ENCODE results near the genes TAAR8 and TAAR6.

- RAMPAGE, long total RNA = no peak
- RRBS, 2 experiments = no CpG with 5 or more reads among the region's 2 CpGs
CAGE:
- cytosol, long polyA minus RNA = no peak
- cytosol, long polyA plus RNA = no peak
- long polyA plus RNA = no peak
- nucleolus, long total RNA = no peak
- nucleus, long polyA plus RNA = no peak
- nucleus, long total RNA = no peak
These were observed 3.1 kb downstream of the CCN2 start for GRCh38 chr6:131948084-131948494.

DNA sequence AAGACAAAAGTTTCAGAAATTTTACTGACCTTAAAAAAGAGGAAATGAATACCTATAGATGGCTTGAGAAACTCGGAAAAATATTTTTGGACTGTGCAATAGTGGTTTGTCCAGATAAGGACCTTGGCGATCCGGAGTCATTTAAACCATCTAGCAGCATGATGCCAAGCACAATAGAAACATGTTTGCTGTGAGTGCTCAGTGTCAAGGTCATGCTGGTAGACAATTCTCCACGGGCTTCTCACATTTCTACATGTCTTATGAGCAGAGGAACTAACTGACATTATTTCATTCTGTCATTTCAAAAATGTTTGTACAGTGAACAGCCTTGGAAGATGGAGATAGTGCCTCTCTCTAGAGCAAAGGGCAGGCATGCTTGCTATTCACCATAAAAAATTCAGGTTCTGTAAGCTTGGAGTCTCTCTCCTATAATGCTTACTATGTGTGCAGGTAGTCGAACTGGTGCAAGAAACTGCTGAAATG, 25.4 kb upstream of the CCN2 start:
- RAMPAGE, long total RNA = no peak
- RRBS, 2 experiments = no CpG with 5 or more reads among the region's 5 CpGs
CAGE:
- cytosol, long polyA minus RNA = no peak
- cytosol, long polyA plus RNA = no peak
- long polyA plus RNA = no peak
- nucleolus, long total RNA = no peak
- nucleus, long polyA plus RNA = no peak
- nucleus, long total RNA = no peak

DNA sequence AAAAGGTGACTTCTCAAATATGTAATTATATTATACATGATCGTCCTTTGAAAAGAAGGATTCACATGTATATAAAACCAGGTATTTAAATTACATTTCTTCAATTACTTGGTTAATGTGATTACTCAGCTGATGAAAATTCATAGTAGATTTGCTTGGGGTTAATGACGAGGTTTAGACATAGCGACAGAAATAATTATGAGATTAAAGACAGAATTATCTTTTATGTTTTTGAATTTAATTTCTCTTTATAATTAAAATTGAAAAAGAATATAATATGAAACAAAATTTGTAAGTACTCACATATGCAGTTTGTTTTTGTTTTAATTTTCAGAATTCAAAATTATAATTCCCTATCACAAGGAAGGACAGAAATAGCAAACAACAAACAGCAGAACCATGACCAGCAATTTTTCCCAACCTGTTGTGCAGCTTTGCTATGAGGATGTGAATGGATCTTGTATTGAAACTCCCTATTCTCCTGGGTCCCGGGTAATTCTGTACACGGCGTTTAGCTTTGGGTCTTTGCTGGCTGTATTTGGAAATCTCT, at the start of gene TAAR8:
TAAR8 (plus strand) TSS at position 379 of the 550 bp plus-strand sequence.
- RAMPAGE, long total RNA = no peak
- RRBS, 2 experiments = no CpG with 5 or more reads among the region's 6 CpGs
CAGE:
- cytosol, long polyA minus RNA = no peak
- cytosol, long polyA plus RNA = no peak
- long polyA plus RNA = no peak
- nucleolus, long total RNA = no peak
- nucleus, long polyA plus RNA = no peak
- nucleus, long total RNA = no peak

DNA sequence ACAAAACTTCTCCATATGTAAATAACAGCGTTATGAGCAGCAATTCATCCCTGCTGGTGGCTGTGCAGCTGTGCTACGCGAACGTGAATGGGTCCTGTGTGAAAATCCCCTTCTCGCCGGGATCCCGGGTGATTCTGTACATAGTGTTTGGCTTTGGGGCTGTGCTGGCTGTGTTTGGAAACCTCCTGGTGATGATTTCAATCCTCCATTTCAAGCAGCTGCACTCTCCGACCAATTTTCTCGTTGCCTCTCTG, at the start of gene TAAR6:
TAAR6 (plus strand) TSS at position 33 of the 254 bp plus-strand sequence.
- RAMPAGE, long total RNA = no peak
- RRBS, 2 experiments = no CpG with 5 or more reads among the region's 9 CpGs
CAGE:
- cytosol, long polyA minus RNA = no peak
- cytosol, long polyA plus RNA = no peak
- long polyA plus RNA = no peak
- nucleolus, long total RNA = no peak
- nucleus, long polyA plus RNA = no peak
- nucleus, long total RNA = no peak

DNA sequence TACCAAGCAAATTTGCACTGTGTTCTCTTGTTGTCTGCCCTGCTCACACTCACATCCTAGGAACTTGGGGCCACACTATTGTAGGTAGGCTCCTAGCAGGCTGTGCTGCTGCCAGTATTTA, 8.8 kb upstream of the TAAR5 start:
- RAMPAGE, long total RNA = no peak
CAGE:
- cytosol, long polyA minus RNA = no peak
- cytosol, long polyA plus RNA = no peak
- long polyA plus RNA = no peak
- nucleolus, long total RNA = no peak
- nucleus, long polyA plus RNA = no peak
- nucleus, long total RNA = no peak

- RAMPAGE, long total RNA = no peak
- RRBS, 2 experiments = no CpG with 5 or more reads among the region's 1 CpG
CAGE:
- cytosol, long polyA minus RNA = no peak
- cytosol, long polyA plus RNA = no peak
- long polyA plus RNA = no peak
- nucleolus, long total RNA = no peak
- nucleus, long polyA plus RNA = no peak
- nucleus, long total RNA = no peak
These were observed 606 bp upstream of the TAAR2 start for GRCh38 chr6:132624715-132625047.

GRCh38 chr6:132687162-132687680, 26.6 kb downstream of the VNN1 start:
- RAMPAGE, long total RNA = no peak
- RRBS, 2 experiments = no CpG with 5 or more reads among the region's 6 CpGs
CAGE:
- cytosol, long polyA minus RNA = no peak
- cytosol, long polyA plus RNA = no peak
- long polyA plus RNA = no peak
- nucleolus, long total RNA = no peak
- nucleus, long polyA plus RNA = no peak
- nucleus, long total RNA = no peak

- RAMPAGE, long total RNA = no peak
- RRBS, 2 experiments = no CpG with 5 or more reads among the region's 1 CpG
CAGE:
- cytosol, long polyA minus RNA = no peak
- cytosol, long polyA plus RNA = no peak
- long polyA plus RNA = no peak
- nucleolus, long total RNA = no peak
- nucleus, long polyA plus RNA = no peak
- nucleus, long total RNA = no peak
These were observed 265.9 kb upstream of the TCF21 start for GRCh38 chr6:133623080-133623432.

DNA sequence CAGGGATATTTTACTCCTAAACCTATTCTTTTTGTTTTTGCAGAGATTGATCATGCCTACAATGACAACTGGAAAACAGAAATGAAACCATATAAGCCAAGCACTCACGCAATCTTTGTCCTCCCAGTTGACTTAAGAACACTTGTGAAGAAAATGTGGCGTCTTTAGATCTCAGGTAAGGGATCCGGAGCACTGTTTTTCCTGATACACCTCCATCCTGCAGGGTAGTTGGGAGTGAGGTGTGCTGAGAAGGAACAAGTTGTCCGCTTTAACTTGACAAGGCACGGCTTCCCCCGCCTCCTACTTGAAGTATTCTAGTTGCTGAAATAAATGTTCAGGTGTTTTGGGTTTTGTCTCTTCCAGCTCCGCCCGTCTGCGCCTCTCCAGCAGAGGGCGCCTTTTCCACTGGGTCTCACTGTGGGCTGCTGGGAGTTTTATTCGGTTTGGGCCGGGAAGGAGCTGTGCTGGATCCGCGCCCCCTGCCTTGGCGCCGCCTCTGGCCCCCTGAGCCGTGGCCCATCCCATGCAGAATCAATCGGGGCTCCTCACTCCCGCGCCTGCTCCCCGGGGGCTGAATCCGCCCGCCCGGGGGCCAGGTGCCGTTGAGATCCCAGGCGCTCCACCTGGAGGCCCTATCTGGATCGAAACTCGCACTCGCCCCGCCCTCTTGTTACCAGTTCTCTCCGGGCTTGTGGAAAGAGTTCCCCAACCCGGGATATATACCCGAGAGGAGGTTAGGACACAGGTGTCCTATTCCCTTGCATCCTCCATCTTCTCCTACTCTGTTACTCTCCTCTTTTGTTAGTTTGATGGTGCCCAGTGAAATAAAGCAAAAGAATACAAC, 51.1 kb upstream of the TCF21 start:
- RAMPAGE, long total RNA = no peak
- RRBS, 2 experiments = 1 to 6% methylated on average over 3 to 13 of the region's 33 CpGs
CAGE:
- cytosol, long polyA minus RNA = no peak
- cytosol, long polyA plus RNA = no peak
- long polyA plus RNA = no peak
- nucleolus, long total RNA = no peak
- nucleus, long polyA plus RNA = no peak
- nucleus, long total RNA = no peak

DNA sequence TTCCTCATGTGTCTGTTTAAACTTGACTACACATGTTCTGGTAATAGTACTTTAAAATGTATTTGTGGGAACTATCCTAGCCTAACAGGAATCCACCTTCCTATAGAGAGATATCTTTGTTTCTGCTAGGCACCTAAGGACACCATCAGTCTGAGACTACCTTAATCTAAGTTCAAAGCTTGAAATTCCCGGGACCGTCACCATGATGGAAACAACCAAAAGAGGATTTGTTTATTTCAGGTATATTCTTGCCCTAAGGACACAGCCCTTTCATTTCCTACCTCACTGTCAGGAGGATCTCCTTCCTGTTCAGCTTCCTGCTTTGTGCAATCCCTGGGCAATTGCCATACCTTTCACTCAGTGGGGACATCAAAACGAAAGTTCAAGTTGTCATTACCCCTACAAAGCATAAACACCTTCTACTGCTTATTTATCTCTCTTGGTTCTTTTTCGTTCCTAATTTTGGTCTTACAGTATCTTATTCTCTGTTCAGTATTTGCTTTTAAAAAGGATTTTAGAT, 13.3 kb upstream of the TBPL1 start:
- RAMPAGE, long total RNA = no peak
- RRBS, 2 experiments = no CpG with 5 or more reads among the region's 4 CpGs
CAGE:
- cytosol, long polyA minus RNA = no peak
- cytosol, long polyA plus RNA = no peak
- long polyA plus RNA = no peak
- nucleolus, long total RNA = no peak
- nucleus, long polyA plus RNA = no peak
- nucleus, long total RNA = no peak

GRCh38 chr6:134049105-134049624, 3.3 kb downstream of the SLC2A12 start:
- RAMPAGE, long total RNA = no peak
- RRBS, 2 experiments = no CpG with 5 or more reads among the region's 7 CpGs
CAGE:
- cytosol, long polyA minus RNA = no peak
- cytosol, long polyA plus RNA = no peak
- long polyA plus RNA = no peak
- nucleolus, long total RNA = no peak
- nucleus, long polyA plus RNA = no peak
- nucleus, long total RNA = no peak

DNA sequence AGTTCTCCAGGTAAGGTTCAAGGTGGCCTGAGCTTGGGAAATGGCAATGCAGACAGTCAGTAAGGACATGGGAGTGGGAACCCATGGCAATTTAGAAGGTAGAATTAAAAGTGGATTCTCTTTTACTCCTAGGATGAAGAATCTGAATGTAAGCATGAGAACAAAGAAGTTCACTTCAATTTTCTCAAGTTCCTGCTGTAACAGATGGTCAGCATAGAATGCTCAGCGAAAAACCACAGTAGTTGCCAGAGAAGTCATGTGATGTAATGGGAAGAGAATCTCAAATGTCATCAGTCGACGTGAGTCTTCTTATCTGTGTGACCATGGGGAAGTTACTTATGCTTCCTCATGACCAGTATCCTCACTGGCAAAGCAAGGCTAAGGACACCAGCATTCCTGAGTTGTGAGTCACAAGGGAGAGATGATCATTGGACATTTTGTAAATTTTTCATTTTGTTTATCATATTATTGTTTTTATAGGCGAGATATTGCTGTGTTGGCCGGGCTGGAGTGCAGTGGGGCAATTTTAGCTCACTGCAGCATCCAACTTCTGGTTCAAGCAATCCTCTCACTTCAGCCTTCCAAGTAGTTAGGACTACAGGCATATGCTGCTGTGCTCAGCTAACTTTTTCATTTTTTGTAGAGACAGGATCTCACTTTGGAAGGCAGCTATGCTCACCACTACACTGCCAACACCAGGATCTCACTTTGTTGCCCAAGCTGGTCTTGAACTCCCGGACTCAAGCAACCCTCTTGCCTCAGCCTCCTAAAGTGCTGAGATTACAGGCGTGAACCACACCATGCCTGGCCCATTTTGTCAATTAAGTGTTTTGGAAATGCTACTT, 21.9 kb downstream of the SGK1 start:
- RAMPAGE, long total RNA = no peak
- RRBS, 2 experiments = no CpG with 5 or more reads among the region's 7 CpGs
CAGE:
- cytosol, long polyA minus RNA = no peak
- cytosol, long polyA plus RNA = no peak
- long polyA plus RNA = no peak
- nucleolus, long total RNA = no peak
- nucleus, long polyA plus RNA = no peak
- nucleus, long total RNA = no peak

- RAMPAGE, long total RNA = no peak
- RRBS, 2 experiments = no CpG with 5 or more reads among the region's 3 CpGs
CAGE:
- cytosol, long polyA minus RNA = no peak
- cytosol, long polyA plus RNA = no peak
- long polyA plus RNA = no peak
- nucleolus, long total RNA = no peak
- nucleus, long polyA plus RNA = no peak
- nucleus, long total RNA = no peak
These were observed 5.6 kb downstream of the SGK1 start for GRCh38 chr6:134312217-134312799.

- RAMPAGE, long total RNA = no peak
- RRBS, 2 experiments = no CpG with 5 or more reads among the region's 8 CpGs
CAGE:
- cytosol, long polyA minus RNA = no peak
- cytosol, long polyA plus RNA = no peak
- long polyA plus RNA = no peak
- nucleolus, long total RNA = no peak
- nucleus, long polyA plus RNA = no peak
- nucleus, long total RNA = no peak
These were observed 104.8 kb upstream of the SGK1 start for GRCh38 chr6:134422536-134423364.

GRCh38 chr6:134458813-134459270, 140.9 kb upstream of the SGK1 start:
- RAMPAGE, long total RNA = no peak
- RRBS, 2 experiments = no CpG with 5 or more reads among the region's 4 CpGs
CAGE:
- cytosol, long polyA minus RNA = no peak
- cytosol, long polyA plus RNA = no peak
- long polyA plus RNA = no peak
- nucleolus, long total RNA = no peak
- nucleus, long polyA plus RNA = no peak
- nucleus, long total RNA = no peak

DNA sequence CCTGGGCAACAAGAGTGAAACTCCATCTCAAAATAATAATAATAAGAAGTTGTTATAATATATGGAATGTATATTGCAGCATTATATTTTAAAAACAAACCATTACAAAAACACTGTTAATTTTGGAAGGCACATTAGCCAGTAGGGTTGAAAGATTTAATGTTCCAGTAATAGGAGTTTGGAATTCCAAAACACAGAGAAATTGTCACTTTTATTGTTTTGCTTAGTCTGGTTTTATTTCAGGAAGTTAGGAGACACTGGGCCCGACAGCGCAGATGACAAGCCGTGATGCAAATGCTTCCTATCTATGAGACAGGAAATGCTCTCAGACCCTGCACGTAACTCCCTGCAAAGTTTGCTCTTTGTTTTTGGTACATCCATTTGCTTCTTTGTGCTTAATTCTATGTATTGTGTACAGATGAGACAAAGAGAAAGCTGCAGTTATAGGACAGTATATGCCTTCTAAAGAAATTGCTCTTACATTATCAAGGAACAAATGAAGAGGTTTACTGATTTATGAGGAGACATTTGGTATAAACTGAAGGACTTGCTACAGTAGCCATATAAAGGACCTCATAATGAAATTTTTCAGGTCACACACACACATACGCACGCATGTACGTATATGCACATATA, 201.6 kb upstream of the SGK1 start:
- RAMPAGE, long total RNA = no peak
- RRBS, 2 experiments = no CpG with 5 or more reads among the region's 7 CpGs
CAGE:
- cytosol, long polyA minus RNA = no peak
- cytosol, long polyA plus RNA = no peak
- long polyA plus RNA = no peak
- nucleolus, long total RNA = no peak
- nucleus, long polyA plus RNA = no peak
- nucleus, long total RNA = no peak

- RAMPAGE, long total RNA = no peak
- RRBS, 2 experiments = no CpG with 5 or more reads among the region's 6 CpGs
CAGE:
- cytosol, long polyA minus RNA = no peak
- cytosol, long polyA plus RNA = no peak
- long polyA plus RNA = no peak
- nucleolus, long total RNA = no peak
- nucleus, long polyA plus RNA = no peak
- nucleus, long total RNA = no peak
These were observed 205.4 kb upstream of the SGK1 start for GRCh38 chr6:134523190-134523930.

- RAMPAGE, long total RNA = no peak
- RRBS, 2 experiments = no CpG with 5 or more reads among the region's 1 CpG
CAGE:
- cytosol, long polyA minus RNA = no peak
- cytosol, long polyA plus RNA = no peak
- long polyA plus RNA = no peak
- nucleolus, long total RNA = no peak
- nucleus, long polyA plus RNA = no peak
- nucleus, long total RNA = no peak
These were observed 206.1 kb upstream of the SGK1 start for GRCh38 chr6:134523931-134524417.

GRCh38 chr6:134621698-134622076, 303.8 kb upstream of the SGK1 start:
- RAMPAGE, long total RNA = no peak
- RRBS, 2 experiments = no CpG with 5 or more reads among the region's 2 CpGs
CAGE:
- cytosol, long polyA minus RNA = no peak
- cytosol, long polyA plus RNA = no peak
- long polyA plus RNA = no peak
- nucleolus, long total RNA = no peak
- nucleus, long polyA plus RNA = no peak
- nucleus, long total RNA = no peak

DNA sequence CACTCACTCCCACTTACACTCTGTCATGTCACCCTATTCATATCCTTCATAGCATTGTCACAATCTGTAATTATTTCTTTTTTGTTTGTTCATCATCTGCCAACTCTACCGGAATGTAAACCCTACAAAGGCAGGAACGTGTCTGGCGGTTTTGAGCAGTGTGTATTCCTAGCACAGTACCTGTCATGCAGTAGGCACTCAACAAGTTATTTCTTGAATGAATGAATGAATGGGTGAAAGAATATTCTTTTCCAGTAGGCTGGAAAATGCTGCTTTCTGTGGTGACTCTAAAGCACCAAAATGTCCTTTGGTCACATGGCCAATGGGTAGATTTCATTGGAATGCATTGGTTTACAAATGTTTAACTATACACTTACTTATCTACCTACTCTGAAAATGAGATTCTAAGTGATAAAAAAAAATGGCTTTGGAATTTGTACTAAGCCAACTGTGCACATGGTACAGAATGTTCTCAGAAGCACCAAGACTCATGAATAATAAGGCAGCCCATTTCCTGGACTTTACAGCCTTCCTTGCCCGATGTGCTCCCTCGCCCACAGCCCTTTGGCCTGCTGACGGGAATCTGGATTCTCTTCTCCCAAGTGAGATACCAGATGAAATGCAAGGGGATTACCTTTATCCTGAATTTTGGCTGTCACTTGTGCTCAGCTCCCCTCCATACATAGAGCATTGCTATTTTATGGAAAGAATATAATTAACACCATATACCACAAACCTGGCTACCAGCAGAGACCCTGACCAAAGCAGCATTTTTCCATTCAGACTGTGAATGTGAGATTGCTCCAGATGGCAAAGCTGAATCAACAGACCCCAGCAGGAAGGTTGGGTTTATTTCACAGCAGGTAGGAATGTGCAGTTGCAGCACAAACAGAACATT, 273.3 kb downstream of the ALDH8A1 start:
- RAMPAGE, long total RNA = no peak
- RRBS, 2 experiments = no CpG with 5 or more reads among the region's 6 CpGs
CAGE:
- cytosol, long polyA minus RNA = no peak
- cytosol, long polyA plus RNA = no peak
- long polyA plus RNA = no peak
- nucleolus, long total RNA = no peak
- nucleus, long polyA plus RNA = no peak
- nucleus, long total RNA = no peak

Measured in GM12878 (cell line).